Anterior vena cava (tissue), 1 donor: ENCODE results near the genes RAB6B and CEP63.

GRCh38 chr3:130144153-130144682 is 62.6 kb downstream of the ALG1L2 start:
- PRO-cap, result no peak

GRCh38 chr3:130963844-130964420 is 62.7 kb downstream of the ASTE1 start:
- PRO-cap, result no peak

GRCh38 chr3:131027005-131027558 is 405 bp downstream of the NEK11 start:
- PRO-cap, result no peak

DNA sequence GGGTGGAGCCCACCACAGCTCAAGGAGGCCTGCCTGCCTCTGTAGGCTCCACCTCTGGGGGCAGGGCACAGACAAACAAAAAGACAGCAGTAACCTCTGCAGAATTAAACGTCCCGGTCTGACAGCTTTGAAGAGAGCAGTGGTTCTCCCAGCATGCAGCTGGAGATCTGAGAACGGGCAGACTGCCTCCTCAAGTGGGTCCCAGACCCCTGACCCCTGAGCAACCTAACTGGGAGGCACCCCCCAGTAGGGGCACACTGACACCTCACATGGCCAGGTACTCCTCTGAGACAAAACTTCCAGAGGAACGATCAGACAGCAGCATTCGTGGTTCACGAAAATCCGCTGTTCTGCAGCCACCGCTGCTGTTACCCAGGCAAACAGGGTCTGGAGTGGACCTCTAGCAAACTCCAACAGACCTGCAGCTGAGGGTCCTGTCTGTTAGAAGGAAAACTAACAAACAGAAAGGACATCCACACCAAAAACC is 49.6 kb upstream of the NUDT16 start:
- PRO-cap, result no peak

- PRO-cap, result no peak
Observed at GRCh38 chr3:131387501-131388158, 6.1 kb downstream of the NUDT16 start.

DNA sequence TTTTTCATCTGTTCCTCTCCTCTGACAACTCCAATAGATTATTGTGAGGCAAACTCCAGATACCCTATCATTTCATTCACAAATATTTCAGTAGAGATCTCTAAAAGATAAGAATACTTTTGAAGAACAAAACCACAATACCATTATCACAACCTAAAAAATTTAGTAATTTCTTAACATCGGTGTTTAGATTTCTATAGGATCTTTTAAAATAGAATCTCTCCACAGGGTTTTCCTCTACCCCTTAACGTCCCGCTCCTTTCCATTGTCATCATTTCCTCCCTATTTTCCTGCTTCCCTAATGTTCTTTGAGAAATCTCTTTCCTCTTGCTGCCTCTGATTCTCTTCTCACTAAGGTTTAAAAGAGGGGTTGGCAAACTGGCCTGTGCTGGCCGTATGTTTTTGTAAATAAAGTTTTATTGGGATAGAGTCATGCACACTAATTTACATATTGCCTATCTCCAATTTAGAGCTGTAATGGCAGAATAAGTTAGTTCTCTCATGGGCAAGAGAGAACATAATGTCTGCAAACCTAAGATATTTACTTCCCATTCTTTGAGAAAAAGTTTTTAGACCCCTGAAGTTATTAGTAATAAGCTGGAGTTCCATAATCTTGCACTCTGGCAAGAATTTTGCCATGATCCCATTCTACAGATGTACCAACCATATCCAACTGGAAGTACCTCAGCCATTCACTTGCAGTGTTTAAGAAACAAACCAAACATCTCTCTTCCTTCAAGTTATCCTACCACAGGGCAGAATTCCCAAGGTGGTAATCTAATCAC is 25.0 kb downstream of the MRPL3 start:
- PRO-cap, result no peak

GRCh38 chr3:132376367-132377456 is 40.6 kb upstream of the DNAJC13 start:
- PRO-cap, result no peak

DNA sequence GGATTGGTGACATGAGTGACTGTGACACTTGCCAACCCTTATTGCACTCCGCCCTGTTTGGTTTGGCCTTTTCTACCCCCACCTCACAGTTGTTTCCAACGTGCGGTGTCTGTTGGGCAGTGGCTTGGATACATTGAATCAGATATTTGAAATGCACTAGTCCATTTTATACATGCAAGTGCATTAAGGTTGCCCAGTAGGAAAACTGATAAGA is 1.9 kb downstream of the NPHP3 start:
- PRO-cap, result no peak

GRCh38 chr3:133895115-133896391 is at the start of gene RAB6B:
TSS of gene RAB6B (minus strand) at chr3:133895882.
- PRO-cap, result bidirectional peak, plus-strand start at chr3:133895750, minus-strand start at chr3:133895607; unidirectional peak, minus-strand start at chr3:133895854

DNA sequence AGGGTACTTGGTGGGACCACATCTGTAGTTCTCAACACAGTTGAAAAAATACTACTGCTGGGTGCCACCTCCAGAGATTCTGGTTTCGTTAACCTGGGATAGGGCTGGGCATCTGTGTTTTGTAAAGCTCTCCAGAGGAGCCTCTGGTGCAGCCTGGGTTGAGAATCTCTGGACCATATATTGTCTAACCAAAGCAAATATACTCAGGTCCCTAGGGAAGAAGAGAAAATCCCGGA is 52.2 kb upstream of the RAB6B start:
- PRO-cap, result no peak

DNA sequence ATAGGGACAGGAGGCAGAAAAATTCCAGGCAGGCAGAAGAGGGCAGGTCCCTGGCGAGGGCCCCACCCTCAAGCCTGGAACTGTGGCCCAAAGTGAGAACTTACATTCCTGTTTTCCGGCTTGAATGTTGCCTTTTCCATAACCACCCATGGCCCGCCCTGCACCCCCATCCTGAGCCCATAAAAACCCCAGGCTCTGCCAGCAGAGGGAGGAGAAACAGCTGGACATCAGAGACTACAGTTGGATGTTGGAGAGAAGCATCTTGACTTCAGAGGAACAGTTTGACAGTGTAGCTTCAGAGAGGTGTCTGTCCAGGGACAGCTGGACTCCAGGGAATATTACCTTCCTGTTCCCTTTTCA is 37.3 kb downstream of the SLCO2A1 start:
- PRO-cap, result no peak

- PRO-cap, result bidirectional peak, plus-strand start at chr3:134486205, minus-strand start at chr3:134486001; unidirectional peak, plus-strand start at chr3:134486418
Observed at GRCh38 chr3:134485798-134486891, at the start of gene CEP63. TSS of gene CEP63 (plus strand) at chr3:134486057.

DNA sequence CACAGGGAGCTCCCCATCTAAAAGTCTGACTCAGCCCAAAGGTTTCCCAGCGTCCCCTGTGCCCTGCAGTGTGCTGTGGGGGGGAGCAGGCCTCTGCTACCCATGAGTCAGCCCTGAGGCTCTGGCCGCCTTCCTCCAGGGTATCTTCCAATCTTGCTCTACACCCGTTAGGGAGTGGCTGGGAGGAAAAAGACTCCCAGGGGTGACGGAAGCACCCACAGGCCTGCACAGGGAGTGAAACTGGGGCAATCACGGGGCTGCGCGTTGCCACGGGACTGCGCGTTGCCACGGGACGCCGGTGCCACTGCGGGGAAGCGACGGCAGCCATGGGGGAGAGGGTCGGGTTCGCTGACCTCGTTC is 471 bp downstream of the KY start:
- PRO-cap, result no peak

GRCh38 chr3:135170720-135171244 is 375.7 kb downstream of the EPHB1 start:
- PRO-cap, result no peak

DNA sequence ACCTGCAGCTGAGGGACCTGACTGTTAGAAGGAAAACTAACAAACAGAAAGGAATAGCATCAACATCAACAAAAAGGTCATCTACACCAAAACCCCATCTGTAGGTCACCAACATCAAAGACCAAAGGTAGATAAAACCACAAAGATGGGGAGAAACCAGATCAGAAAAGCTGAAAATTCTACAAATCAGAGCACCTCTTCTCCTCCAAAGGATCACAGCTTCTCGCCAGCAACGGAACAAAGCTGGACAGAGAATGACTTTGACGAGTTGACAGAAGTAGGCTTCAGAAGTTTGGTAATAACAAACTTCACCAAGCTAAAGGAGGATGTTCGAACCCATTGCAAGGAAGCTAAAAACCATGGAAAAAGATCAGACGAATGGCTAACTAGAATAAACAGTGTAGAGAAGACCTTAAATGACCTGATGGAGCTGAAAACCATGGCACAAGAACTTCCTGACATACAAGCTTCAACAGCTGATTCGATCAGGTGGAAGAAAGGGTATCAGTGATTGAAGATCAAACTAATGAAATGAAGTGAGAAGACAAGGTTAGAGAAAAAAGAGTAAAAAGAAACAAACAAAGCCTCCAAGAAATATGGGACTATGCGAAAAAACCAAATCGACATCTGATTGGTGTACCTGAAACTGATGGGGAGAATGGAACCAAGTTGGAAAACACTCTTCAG is 69.1 kb downstream of the MSL2 start:
- PRO-cap, result no peak

GRCh38 chr3:136173387-136174238 is 22.5 kb downstream of the MSL2 start:
- PRO-cap, result no peak

DNA sequence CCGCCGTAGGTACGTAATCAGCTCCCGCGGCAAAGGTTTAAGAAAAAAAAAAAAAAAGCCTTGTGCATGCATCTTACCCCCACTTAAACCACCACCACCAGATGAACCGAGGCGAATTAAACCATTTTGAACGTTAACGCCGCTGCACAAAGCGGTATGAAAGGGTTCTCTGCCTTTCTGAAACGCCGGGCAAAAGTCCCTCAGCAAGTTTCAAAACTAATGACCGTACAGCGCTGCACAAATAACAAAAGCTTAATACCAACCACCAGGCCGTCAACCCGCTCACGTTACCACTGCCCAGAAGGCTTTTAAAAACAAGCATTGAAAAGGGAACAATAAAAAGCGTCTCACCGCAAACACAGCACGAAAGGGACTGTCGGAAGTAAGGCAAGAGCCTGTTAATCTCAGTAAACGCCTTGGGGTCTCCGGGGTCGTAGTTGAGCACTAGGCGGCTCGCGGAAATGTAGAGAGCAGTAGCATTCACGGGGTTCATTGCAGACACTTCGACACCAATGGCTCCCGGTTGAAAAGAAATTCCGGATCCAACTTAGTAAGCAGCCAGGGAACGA is 1.4 kb downstream of the MSL2 start:
- PRO-cap, result no peak

GRCh38 chr3:136327436-136328004 is 77.4 kb downstream of the PCCB start:
- PRO-cap, result no peak

GRCh38 chr3:136617277-136617815 is 134.8 kb downstream of the STAG1 start:
- PRO-cap, result no peak

DNA sequence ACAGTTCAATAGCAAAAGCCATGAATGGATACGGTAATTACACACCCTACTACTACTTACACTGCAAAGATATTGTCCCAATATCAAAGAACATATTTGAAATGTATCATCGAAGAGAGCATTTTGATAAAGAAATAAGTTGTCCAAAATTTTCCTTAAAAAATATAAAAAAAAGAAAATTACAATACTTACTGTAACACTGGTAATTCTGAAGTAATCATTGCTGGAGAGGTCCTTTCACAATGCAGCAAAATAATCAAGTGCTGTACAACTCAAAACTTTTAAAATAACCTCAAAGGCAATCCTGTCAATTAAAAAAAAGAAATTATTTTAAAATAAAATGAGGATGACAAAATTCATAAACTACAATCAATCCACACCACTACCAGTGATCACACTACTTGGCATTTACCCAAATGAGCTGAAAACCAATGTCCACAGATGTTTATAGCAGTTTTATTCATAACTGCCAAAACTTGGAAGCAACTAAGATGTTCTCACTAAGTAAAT is 121.4 kb downstream of the STAG1 start:
- PRO-cap, result no peak